CD14-positive monocyte (primary cell): ENCODE measurements around a stretch of chr15.

DNA sequence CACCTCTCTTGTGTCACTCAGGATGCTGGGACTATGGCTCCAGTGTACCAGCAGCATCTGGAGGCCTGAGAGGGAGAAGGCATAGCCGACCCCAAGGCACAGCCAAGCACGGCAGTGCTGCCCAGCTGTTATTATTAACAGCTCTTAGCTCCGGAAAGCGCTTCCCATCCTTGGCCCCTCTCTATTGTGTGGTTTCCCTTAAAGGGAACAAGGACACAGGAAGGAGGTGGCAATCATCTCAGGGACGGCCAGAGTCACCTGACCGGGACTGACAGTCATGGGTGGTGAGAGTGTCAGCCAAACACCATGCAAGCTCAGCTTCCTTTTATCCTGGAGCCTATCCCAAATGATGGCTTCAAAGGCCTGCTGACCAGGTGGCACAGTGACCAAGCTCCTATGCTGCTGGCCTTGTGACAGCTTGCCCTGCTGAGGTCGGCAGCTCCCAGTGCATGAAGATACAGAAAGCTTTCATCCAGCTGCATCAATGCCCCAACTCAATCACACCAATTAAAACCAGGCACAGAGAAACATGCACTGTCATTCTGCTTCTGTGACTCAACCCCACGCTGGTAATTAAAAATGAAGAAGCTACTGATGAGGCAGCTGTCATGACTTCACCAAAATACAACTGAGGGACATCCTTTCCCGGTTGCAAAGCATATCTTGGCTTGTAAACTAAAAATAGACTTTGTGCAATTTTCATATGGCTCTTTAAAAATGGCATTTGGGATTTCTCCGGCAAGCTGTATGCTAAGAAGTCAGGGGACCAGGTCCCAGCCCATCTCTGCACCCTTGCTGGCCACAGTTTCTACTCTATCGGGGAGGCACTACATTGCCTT is 34.1 kb downstream of the PCSK6 start:
- CAGE, long polyA plus RNA, result no peak

DNA sequence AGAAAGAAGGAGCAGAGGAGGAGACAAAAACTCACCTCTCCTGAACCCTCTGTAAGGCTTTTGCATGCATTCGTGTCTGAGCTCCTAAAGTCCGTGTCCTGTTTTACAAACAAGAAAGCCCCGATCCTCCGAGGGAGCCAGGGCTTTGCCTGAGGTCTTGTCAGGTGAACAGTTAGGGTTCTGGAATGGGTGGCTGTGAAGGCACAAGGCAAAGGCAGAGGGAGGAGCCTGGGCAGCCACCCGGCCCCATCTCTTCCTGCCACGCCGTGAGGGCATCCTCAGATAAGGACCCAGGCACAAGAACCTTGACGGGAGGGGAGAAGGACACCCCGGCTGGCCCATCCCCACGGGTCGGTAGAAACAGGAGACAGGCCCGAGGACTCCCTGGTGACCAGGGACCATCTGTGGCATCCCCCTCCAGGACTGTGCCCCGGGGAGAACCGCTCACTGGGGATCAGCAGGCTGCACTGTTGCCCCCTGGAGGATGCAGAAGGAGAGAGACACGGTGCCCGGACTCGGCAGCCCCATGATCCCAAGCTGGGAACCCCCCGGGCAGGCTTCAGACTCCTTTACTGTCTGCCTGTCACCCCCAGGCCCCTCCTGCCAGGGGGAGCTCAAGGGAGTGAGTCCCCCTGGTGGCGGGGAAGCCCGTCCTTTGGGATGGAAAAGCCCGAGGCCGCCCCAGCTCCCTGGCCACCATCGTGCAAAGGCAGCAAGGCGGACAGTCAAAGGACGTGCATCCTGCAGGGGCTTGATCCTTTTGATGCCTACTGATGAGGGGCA is 12.3 kb upstream of the PCSK6 start:
- CAGE, long polyA plus RNA, result no peak

DNA sequence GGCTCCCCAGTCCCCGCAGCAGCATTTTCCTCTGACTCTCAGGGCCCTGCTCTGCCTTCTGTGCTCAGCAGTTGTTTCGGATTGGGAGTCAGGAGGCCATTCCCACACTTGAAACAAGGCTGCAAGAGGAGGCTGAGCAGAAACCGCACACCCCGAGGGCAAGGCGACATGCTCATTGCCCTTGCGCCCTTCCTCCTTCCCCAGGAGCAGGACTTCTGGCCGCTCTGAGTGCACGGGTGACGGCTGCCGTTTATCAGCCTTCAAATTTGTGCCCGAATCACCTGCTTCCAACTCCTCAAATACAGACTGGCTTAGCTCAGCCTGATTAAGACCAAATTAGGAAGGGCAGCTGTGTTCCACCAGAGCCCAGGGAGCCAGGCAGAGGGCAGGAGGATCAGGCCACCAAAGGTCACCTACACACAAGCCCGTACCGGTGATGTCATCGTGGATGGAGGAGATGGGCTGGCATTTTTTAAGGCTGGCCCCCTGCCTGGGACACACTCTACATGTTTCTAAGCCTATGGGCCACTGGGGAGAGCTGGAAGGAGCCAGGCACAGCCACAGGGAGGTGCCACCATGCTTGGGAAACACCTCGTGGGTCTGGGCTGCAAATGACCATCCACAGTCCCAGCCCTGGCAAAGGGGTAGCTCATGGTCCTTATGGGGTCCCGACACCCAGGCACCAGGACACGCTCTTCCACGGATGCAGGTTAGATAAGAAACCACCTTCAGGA is 38.0 kb downstream of the TM2D3 start:
- CAGE, long polyA plus RNA, result no peak

GRCh38 chr15:101657925-101658425 is 5.8 kb upstream of the TM2D3 start:
- CAGE, long polyA plus RNA, result no peak

DNA sequence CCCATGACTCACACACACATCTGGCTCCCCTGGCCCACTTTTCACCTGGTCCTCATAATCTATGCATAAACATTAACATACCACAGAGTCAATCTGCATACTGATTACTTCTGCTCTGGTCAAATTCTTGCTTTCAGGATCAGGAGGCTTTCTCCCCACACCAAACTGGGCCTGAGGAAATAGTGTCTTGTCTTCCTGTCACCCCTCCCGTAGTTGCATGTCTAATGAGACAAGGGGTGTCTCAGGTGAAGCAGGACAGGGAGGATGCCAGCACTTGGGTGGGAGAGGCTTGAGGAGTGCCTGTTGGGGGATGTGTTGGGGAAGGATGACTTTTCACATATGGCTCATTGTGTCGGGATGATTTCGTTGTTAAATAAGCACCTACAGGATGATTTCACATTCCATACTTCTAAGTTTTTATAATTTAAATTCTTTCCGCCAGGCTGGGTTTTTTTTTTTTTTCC is 142.2 kb downstream of the OR4F15 start:
- CAGE, long polyA plus RNA, result no peak